ENCODE measurements around the genes HECTD1 and HEATR5A.

- PRO-cap, 6 experiments, result peak in 1 of 6 experiments; most common plus-strand start chr14:31090989 (in 1); most common minus-strand start chr14:31090885 (in 1)
- RAMPAGE, long total RNA, 2 experiments, result no peak in any of the 2 experiments
- RRBS, result no CpG with 5 or more reads among the region's 3 CpGs
Observed at GRCh38 chr14:31090610-31091332, 64.6 kb upstream of the STRN3 start.

- PRO-cap, 6 experiments, result no peak in any of the 6 experiments
- RAMPAGE, long total RNA, 2 experiments, result start-site peak on the minus strand in 1 of 2 experiments, at chr14:31134992-31135000 at its widest, 46 reads per replicate
- RRBS, result no CpG with 5 or more reads among the region's 6 CpGs
Observed at GRCh38 chr14:31134715-31135240, 72.8 kb downstream of the HECTD1 start.

GRCh38 chr14:31207439-31208089 is at the start of gene HECTD1:
Gene HECTD1 (minus strand): TSS chr14:31207793.
- PRO-cap, 6 experiments, result peak in 6 of 6 experiments; most common plus-strand start chr14:31207862 (in 5); most common minus-strand start chr14:31207718 (in 6)
- RAMPAGE, long total RNA, 2 experiments, result start-site peak on the minus strand in 2 of 2 experiments, at chr14:31207494-31207713 at its widest, 43 to 586 reads per replicate
- RRBS, result 3% methylated on average over 25 of the region's 89 CpGs

GRCh38 chr14:31419640-31420947 is at the start of gene HEATR5A:
Gene HEATR5A (minus strand): TSS chr14:31420550.
- PRO-cap, 6 experiments, result peak in 6 of 6 experiments; most common plus-strand start chr14:31420760 (in 4); most common minus-strand start chr14:31420550 (in 6)
- RAMPAGE, long total RNA, 2 experiments, result no peak in any of the 2 experiments
- RRBS, result 2% methylated on average over 42 of the region's 94 CpGs

GRCh38 chr14:32896915-32898040 is 41.4 kb upstream of the NPAS3 start:
- PRO-cap, 6 experiments, result peak in 4 of 6 experiments; most common plus-strand start chr14:32897398 (in 1); most common minus-strand start chr14:32897311 (in 3)
- RAMPAGE, long total RNA, 2 experiments, result no peak in any of the 2 experiments
- RRBS, result 38% methylated on average over 3 of the region's 16 CpGs

GRCh38 chr14:33044117-33044463 is 105.4 kb downstream of the NPAS3 start:
- PRO-cap, 6 experiments, result no peak in any of the 6 experiments
- RAMPAGE, long total RNA, 2 experiments, result no peak in any of the 2 experiments
- RRBS, result no CpG with 5 or more reads among the region's 2 CpGs

- PRO-cap, 6 experiments, result no peak in any of the 6 experiments
- RAMPAGE, long total RNA, 2 experiments, result no peak in any of the 2 experiments
- RRBS, result no CpG with 5 or more reads among the region's 3 CpGs
Observed at GRCh38 chr14:33943450-33944001, 7.3 kb downstream of the EGLN3 start.

DNA sequence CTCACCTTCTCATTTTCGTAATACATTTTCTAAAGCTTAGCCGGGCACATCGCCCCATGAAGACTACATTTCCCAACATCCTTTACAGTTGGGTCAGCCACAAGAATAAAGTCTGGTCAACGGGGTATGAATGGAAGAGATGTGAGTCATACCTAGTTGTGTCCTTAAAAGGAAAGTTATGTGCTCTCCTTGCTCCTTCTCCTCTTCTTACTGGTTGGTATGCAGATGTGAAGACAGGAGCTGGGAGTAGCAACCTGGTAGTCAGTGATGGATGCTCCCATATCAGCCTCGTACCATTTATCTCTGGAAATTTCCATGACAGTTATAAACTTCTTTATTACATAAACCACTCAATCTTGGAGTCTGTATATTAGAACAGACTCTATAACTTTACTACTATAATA is 36.0 kb upstream of the EGLN3 start:
- PRO-cap, 6 experiments, result no peak in any of the 6 experiments
- RAMPAGE, long total RNA, 2 experiments, result no peak in any of the 2 experiments
- RRBS, result no CpG with 5 or more reads among the region's 5 CpGs

- PRO-cap, 6 experiments, result no peak in any of the 6 experiments
- RAMPAGE, long total RNA, 2 experiments, result no peak in any of the 2 experiments
- RRBS, result no CpG with 5 or more reads among the region's 11 CpGs
Observed at GRCh38 chr14:34013376-34014203, 62.7 kb upstream of the EGLN3 start.

- PRO-cap, 6 experiments, result peak in 1 of 6 experiments; most common plus-strand start chr14:34031151 (in 1)
- RAMPAGE, long total RNA, 2 experiments, result no peak in any of the 2 experiments
- RRBS, result no CpG with 5 or more reads among the region's 1 CpG
Observed at GRCh38 chr14:34030936-34031437, 80.1 kb upstream of the EGLN3 start.

- PRO-cap, 6 experiments, result no peak in any of the 6 experiments
- RAMPAGE, long total RNA, 2 experiments, result no peak in any of the 2 experiments
- RRBS, result no CpG with 5 or more reads among the region's 7 CpGs
Observed at GRCh38 chr14:34332660-34333012, 129.4 kb downstream of the SPTSSA start.

DNA sequence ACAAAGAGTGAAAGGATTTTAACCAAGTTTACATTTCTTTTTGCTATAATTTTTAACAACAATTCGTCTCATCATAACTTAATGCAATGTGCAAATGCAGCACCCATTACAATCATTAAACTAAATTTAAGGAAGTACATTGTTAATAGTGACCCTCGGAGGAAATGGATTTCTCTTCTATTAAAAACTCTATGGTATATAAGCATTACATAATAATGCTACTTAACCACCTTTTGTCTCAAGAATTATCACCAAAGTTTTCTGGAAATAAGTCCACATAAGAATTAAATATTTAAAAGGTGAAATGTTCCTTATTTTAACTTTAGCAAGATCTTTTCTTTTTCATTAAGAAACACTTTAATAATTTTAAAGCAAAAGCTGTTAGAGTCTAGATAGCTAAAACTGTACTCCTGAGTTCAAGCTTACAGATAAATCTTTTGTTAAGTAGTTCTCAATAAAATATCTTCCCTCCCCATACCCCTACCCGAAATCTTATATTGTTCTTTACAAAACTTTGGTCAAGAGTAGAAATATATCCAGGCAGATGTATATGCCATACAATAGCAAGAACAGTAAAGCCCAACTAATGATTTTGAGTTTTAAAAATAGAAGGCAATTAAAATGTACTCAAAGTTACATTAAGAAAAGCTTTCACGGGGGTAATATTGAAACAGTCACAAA is 27.6 kb downstream of the SPTSSA start:
- PRO-cap, 6 experiments, result no peak in any of the 6 experiments
- RAMPAGE, long total RNA, 2 experiments, result no peak in any of the 2 experiments
- RRBS, result no CpG with 5 or more reads among the region's 4 CpGs

GRCh38 chr14:34800948-34801319 is 74.2 kb downstream of the BAZ1A start:
- PRO-cap, 6 experiments, result no peak in any of the 6 experiments
- RAMPAGE, long total RNA, 2 experiments, result no peak in any of the 2 experiments
- RRBS, result no CpG with 5 or more reads among the region's 1 CpG

DNA sequence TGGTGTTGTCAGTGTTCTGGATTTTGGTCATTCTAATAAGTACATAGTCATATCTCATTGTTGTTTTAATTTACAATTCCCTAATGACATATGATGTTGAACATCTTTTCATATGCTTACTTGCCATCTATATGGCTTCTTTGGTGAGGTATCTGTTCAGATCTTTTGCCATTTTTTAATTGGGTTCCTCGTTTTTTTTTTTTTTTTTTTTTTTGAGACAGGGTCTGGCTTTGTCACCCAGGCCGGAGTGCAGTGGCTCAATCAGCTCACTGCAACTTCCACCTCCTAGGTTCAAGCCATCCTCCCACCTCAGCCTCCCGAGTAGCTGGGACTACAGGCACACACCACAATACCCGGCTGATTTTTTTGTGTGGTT is 55.2 kb downstream of the BAZ1A start:
- PRO-cap, 6 experiments, result peak in 1 of 6 experiments; most common minus-strand start position 202 of the sequence (in 1)
- RAMPAGE, long total RNA, 2 experiments, result no peak in any of the 2 experiments
- RRBS, result no CpG with 5 or more reads among the region's 4 CpGs

GRCh38 chr14:34981313-34981739 is 1.5 kb upstream of the SRP54 start:
- PRO-cap, 6 experiments, result no peak in any of the 6 experiments
- RAMPAGE, long total RNA, 2 experiments, result no peak in any of the 2 experiments
- RRBS, result no CpG with 5 or more reads among the region's 11 CpGs

GRCh38 chr14:34981740-34982811 is 716 bp upstream of the SRP54 start:
- PRO-cap, 6 experiments, result peak in 6 of 6 experiments; most common plus-strand start chr14:34982637 (in 5); most common minus-strand start chr14:34982503 (in 4)
- RAMPAGE, long total RNA, 2 experiments, result start-site peak on the minus strand in 1 of 2 experiments, at chr14:34982531-34982545 at its widest, 10 reads per replicate
- RRBS, result no CpG with 5 or more reads among the region's 44 CpGs

DNA sequence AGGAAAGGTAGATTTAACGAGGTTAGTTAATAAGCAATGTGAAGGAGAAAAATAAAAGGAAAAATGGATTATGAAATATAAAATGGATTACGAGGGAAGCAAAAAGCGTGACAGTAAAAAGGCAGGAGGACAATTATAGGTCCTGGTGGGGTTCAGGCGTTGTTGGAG is 444 bp downstream of the PPP2R3C start:
- PRO-cap, 6 experiments, result no peak in any of the 6 experiments
- RAMPAGE, long total RNA, 2 experiments, result no peak in any of the 2 experiments
- RRBS, result no CpG with 5 or more reads among the region's 4 CpGs

- PRO-cap, 6 experiments, result no peak in any of the 6 experiments
- RAMPAGE, long total RNA, 2 experiments, result no peak in any of the 2 experiments
- RRBS, result no CpG with 5 or more reads among the region's 9 CpGs
Observed at GRCh38 chr14:35343769-35344243, 51.6 kb downstream of the PSMA6 start.

GRCh38 chr14:35356560-35356935 is 48.0 kb downstream of the NFKBIA start:
- PRO-cap, 6 experiments, result peak in 1 of 6 experiments; most common plus-strand start chr14:35356699 (in 1)
- RAMPAGE, long total RNA, 2 experiments, result no peak in any of the 2 experiments
- RRBS, result no CpG with 5 or more reads among the region's 3 CpGs

DNA sequence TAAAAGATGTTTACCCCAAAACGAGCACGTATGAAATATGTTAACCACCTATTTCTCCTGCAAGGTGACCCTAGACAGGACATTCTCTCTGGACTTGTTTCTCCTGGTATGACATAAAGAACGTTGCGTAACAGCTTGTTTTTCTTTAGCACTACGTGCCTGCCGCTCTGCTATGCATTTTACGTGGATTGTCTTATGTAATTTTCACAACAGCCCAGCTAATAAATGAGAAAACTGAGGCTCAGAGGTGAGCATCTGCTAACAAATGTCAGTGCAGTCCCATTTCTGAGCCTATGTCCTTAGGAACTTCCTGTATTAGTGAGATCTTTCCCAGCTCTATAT is 3.8 kb downstream of the NFKBIA start:
- PRO-cap, 6 experiments, result no peak in any of the 6 experiments
- RAMPAGE, long total RNA, 2 experiments, result no peak in any of the 2 experiments
- RRBS, result no CpG with 5 or more reads among the region's 7 CpGs